ENCODE data around the genes MC4R and CDH20.

DNA sequence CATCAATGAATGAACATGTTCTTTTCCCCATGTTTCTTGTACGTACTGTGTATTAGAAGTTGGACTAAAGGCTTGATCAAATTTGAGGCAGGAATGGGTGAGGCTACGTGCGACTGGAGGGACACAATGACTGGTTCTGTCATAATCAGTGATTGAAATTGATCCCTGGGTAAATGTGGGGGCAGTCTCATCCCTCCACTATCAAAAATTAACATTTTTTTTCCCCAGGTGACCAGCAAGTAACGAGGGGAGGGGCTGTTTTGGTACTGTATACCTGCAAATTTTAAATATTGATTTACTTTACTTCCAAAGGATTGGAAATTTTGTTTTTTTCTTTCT lies 130.5 kb downstream of the NEDD4L start:
- PRO-cap, result no peak

DNA sequence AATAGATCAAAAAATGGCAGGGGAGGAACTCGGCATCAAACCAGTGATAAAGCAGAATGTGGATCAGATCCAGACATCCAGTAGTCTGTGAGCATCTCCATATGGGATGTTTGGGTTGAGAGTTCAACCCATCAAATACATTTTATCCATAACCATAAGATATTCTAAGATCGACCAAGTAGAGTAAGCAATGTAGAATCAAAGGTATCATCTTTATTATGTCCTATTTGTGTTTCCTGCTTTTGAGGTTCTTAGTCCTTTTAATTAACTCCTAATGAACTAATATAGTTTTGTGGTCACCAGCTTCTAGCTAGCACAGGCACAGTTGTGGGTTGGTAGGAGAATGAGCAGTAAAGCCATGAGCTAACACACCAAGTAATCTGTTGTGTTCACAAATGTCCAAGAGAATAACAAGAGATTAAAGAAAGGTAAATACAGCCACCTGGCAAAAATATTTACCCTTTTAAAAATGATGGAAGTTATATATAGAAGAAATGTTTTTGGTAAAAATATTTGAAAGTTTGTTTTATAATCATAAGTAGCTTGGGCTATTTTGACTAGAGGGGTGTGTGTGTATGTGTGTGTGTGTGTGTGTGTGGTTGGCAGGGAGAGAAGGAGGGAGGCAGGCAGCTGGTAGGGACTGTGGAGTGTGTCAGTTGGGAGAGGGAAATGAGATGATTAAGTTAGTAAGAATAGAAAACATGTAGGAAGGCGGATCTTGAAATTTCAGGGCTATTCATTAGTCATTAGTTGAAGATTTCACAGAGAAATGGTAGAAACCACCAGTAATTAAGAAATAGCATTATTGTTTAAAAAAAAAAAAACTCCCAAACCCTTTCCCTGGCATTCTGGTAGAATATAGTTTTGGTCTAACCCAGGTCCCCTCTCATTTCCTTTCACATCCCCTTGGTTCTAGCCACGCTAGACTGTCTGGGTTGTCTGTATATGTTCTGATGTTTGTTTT lies 161.2 kb downstream of the NEDD4L start:
- PRO-cap, result no peak

DNA sequence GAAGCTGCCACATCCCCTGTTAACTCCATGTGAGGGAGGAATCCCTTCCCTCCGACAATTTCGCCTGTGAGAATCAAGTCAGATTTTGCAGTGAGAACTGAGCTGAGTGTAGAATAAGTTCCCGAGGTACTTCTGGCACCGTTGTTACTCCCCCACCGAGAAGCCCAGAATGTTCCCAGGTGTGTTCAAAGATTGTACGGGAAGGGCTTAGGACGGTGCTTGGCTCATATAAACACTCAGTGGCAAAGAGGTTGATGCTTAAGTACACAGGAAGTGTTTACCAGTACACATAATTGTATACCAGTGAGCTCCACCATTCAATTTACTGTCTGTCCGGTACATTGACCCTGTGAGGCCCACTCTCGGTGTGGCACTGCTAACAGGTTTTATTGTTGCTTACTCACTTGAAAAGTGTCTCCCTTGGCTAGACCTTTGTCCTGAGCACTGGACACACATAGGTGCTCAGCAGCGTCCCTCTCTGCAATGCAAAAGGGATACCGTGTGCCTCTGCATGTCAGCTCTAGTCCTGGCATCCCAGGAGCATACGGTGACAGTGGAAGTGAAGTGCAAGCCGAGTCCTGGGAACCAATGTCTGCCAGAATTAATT lies 191.0 kb downstream of the NEDD4L start:
- PRO-cap, result no peak

DNA sequence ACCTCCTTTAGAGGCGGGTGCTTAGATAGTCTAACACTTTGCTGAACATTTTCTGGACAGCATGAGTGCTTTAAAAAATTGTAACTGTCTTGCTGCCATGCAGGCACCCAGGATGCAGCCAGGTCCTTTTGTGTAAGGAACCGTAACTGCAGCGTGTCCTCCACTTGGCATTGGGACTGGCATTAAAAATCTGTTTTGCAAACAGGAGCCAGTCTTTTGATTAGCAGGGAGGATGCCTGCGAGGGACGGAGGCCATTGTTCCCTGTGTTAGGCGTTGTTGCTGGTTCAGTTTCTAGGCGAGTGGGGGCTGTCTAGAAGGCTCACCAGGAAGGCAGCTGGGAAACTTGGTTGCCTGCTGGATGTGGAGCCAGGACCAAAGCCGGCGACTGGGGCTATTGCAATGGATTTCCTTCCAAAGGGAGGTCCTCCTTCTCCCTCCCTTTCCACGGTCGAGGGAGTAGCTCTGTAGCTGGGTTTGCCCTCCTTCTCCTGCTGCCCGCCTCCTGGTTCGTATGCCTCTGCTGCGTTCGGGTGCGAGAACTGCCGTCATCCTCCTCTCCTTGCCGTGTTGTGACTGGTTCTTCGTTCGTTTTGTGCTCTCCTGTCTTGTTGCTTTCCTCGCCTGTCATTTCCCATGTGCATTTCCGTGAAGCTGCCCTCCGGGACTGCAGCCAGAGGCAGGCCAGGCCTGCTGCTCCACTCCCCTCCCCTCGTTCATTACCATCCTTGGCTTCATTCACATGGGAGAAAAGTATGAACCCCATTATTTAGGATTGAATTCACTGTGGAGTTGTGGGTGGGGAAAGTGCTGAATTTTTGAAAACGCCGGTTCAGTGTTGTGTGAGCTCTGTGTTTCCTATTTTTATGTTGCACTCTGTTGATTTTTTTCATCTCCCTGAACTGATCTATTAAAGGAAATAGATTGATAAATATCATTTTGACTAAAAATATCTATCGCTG lies 203.4 kb downstream of the NEDD4L start:
- PRO-cap, result unidirectional peak, minus-strand start at position 576 of the sequence

DNA sequence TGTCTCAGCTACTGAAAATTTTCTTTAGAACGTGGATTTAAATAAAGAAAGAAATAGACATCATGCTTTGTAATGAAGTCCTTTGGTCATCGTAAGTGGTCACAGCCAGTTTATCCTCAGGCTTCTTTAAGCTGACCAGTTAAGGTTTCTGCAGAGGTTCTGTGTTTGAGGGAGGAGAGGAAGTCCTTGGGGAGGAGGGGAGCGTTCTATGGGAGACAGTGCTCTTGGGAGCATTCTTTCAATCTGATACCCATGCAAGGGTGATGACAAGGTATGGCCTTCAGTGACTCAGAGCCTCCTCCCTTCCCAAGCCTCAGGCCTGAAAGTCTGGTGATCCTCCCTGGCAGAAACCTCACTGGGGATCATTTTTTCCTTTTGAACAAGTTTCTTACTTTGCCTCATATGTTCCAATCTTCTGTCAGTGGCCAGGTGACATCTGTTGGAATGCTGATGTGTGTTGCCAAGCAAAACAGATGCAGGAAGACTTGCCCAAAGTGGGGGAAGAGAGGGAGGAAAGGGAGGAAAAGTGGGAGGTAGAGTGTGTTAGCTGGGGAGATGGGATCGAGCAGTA lies 224.7 kb downstream of the NEDD4L start:
- PRO-cap, result no peak

GRCh38 chr18:58280069-58280663 lies 236.1 kb downstream of the NEDD4L start:
- PRO-cap, result no peak

- PRO-cap, result no peak
These were observed 283.8 kb downstream of the ALPK2 start for GRCh38 chr18:58345043-58345596.

GRCh38 chr18:58402994-58403525 lies 225.8 kb downstream of the ALPK2 start:
- PRO-cap, result no peak

DNA sequence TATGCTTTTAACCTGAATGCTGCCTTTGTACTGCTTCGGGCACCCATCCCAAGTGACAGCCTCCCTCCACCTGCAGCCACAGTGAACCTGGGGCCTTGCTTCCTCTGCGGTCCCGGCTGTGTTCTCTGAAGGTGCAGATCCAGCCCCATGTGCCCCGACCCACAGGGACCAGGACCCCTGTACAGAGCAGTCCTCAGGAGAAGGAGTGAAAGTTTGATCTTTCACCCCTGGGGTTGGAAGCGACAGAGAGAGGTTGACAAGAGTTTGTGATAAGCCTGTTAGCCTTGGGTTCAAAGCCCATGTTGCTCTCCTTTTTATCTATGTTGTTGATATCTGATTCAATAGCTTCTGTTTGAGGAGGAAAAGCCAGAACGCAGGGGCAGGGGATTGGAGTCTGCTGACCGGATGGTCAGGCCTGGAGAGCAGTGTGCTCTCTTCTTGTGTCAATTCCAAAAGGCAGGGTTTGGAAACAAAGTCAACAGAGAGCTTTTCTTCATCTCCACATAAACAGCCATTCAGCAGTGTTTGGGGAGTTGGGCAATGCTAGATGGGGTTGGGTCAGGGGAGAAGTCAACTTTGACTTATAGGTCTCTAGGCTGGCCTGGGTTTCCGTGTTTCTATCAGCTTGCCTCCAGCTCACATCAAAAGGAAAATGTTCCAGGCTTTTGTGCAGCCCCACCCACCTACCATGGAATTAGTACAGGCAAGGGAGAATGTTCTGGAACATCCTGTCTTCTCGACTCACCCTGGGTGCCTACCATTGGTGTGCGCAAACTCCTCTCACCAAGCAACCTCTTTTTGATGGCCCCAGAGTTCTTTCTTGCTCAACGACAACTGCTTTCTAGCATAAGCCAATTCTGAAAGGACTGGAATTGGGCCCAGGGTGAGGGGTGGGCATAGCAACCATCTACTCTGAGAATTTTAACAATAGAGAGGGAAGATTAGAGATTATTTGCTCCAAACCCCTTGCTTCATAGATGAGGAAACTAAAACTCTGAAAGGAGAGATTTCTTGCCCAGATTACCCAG lies 214.9 kb downstream of the ALPK2 start:
- PRO-cap, result no peak

DNA sequence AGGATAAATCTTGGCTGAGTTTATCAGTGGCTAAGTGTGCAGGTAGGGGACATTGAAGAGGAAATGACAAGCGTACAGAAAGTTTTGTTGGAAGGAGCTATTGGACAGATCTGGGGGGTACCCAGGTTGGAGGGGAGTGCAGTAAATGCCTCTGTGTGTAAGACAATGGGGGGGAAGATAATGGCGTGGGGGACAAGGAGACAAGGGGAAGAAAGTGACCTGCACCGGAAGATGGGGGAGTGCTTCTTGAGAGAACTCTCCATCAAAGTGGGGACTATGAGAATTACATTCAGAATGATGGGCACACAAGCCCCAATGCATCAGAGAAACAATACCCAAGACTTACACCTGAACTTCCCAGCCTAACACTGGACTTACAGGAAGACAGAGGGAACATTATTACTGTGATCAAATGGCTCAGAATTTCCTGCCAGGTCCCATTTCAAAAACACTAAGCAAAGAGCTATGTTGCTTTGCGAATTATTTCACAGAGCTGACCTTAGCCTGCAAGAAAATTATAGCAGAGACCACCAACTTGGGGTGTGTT lies 189.9 kb downstream of the ALPK2 start:
- PRO-cap, result no peak

DNA sequence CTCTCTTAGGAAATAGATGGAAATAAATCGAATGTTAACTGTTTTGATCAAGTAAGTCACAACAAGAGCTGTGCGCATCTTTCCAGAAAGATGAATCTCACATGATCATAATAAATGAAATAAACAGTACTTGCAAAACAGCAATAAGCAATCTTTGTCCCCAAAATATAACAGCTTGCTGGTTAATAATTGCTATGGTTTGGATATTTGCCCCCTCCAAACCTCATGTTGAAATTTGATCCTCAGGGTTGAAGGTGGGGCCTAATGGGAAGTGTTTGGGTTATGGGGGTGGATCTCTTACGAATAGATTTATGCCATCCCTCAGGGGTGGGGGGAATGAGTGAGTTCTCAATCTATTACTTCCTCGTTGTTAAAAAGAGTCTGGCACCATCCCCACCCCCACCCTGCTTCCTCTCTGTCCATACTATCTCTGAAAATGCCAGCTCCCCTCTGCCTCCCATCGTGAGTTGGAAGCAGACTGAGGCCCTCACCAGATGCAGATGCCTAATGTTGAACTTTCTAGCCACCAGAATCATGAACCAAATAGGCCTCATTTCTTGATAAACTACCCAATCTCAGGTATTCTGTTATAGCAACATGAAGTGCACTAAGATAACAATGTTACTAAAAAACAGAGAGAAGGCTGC lies 90.3 kb downstream of the ALPK2 start:
- PRO-cap, result no peak

GRCh38 chr18:58540638-58541225 lies 88.2 kb downstream of the ALPK2 start:
- PRO-cap, result no peak

GRCh38 chr18:58650033-58650469 lies 21.2 kb upstream of the ALPK2 start:
- PRO-cap, result no peak

- PRO-cap, result unidirectional peak, plus-strand start at chr18:58861066
These were observed 3.8 kb upstream of the ZNF532 start for GRCh38 chr18:58860644-58861497.

DNA sequence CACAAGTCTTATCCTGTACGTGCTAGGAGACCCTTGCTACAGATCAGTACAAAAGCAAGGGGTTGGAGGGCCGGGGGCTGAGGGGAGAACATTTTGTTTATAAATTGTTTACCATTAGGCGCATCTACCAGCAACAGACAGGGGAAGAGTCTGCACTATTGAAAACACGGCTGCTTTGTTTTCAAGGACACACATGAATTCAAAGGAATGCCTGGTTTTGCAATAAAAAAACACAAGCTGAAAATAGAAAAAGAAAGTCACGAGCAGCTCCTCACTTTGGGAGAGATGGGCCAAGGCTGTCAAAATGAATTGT lies 73.6 kb downstream of the CCBE1 start:
- PRO-cap, result no peak

- PRO-cap, result bidirectional peak, plus-strand start at chr18:60372946, minus-strand start at chr18:60372775
These were observed at the start of gene MC4R for GRCh38 chr18:60372659-60373106. MC4R (minus strand) TSS chr18:60372775.

DNA sequence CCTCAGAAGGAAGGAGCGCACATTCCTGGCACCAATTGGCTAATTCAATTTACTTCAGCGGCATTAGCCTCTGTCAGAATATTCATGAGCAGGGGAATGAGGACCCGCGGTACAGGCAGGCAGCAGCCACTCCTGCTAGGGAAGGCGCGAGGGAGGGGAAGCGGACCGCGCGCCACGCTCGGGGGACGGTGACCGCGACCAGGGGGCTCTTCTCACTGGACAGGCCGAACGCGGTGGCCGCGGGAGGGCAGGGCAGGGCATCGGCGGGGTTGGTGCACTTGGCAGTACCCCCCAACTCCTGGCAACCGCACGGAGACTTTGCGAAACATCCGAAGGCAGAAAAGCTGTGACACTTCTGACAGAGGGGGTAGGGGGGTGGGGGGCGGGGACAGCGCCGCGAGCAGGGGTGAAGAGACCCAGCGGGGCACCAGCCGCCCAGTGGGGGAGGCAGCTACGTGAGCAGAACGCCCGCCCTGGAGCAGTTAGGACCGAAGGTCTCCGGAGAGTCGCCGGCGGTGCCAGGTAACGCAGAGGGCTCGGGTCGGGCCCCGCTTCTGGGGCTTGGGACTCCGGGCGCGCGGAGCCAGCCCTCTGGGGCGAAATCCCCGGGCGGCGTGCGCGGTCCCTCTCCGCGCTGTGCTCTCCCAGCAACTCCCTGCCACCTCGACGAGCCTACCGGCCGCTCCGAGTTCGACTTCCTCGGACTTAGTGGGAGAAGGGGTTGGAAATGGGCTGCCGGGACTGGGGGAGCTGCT lies at the start of gene CDH20:
CDH20 (plus strand) TSS at position 125 of the 755 bp plus-strand sequence.
- PRO-cap, result no peak

DNA sequence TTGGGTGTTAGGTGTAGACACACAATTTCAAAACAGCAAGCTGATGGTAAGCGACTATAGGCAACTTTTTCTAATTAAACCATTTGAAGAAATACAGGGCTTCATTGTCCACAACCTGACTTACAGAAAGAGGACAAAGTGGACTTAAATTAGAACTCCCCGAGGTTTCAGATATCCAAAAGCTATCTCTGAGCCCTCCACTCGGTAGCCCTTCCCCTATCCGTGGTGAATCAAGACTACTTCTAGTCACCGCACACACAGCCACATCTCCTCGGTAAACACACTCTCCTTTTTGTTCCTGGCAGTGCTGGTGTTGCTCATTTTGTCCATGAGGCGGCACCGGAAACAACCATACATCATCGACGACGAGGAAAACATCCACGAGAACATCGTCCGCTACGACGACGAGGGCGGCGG lies 220.7 kb downstream of the CDH20 start:
- PRO-cap, result no peak

DNA sequence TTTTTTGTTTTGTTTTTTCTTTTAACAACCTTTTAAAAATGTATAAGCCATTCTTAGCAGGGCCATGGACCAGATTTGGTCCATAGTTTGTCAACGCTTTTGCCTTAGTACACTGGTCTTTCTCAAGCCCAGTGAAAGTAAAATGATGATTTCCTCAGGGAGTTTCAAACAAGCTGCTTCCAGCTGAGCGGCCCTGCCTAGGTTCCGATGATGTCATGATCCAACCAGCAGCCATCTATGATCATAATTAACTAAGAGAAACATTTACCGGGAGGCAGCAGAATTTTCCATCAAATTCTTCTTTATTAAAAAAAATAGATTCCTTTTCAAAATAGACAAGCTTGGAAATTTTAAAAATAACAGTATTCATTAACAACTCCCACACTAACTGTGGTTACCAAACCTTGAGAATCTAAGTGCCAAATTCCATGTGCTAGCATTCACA lies 149.0 kb downstream of the RNF152 start:
- PRO-cap, result bidirectional peak, plus-strand start at position 264 of the sequence, minus-strand start at position 77 of the sequence

- PRO-cap, result no peak
These were observed 67.5 kb downstream of the RNF152 start for GRCh38 chr18:61825170-61825911.

All from cardiac septum (tissue), 1 donor.